Measurements from ENCODE around the gene HIPK4.

GRCh38 chr19:39934760-39935438 lies 36.1 kb upstream of the PSMC4 start:
- RRBS, result no CpG with 5 or more reads among the region's 4 CpGs

- RRBS, result no CpG with 5 or more reads among the region's 5 CpGs
Observed at GRCh38 chr19:39973762-39974213, 2.8 kb downstream of the PSMC4 start.

- RRBS, result no CpG with 5 or more reads among the region's 11 CpGs
Observed at GRCh38 chr19:39980977-39981737, 10.2 kb downstream of the PSMC4 start.

DNA sequence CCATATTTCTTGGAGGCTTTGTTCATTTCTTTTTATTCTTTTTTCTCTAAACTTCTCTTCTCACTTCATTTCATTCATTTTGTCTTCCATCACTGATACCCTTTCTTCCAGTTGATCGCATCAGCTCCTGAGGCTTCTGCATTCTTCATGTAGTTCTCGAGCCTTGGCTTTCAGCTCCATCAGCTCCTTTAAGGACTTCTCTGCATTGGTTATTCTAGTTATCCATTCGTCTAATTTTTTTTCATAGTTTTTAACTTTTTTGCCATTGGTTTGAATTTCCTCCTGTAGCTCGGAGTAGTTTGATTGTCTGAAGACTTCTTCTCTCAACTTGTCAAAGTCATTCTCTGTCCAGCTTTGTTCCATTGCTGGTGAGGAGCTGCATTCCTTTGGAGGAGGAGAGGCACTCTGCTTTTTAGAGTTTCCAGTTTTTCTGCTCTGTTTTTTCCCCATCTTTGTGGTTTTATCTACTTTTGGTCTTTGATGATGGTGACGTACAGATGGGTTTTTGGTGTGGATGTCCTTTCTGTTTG lies 13.4 kb downstream of the ZNF780B start:
- RRBS, result no CpG with 5 or more reads among the region's 5 CpGs

GRCh38 chr19:40191693-40192354 lies 598 bp downstream of the MAP3K10 start:
- RRBS, result 2% methylated on average over 18 of the region's 66 CpGs

DNA sequence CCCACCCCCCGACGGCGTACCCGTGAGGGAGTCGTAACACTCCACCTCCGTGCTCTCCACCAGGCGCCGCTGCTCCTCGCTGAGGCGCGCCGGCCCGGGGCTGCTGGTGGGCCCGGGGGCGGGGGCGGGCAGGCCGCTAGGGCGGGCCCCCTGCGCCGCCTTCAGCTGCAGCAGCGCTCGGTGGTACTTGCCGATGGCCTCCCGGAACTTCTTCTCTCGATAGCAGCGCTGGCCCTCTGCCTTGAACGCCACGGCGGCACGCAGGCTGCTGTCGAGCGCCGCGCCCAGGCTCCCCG lies 301 bp downstream of the TTC9B start:
- RRBS, result 3% methylated on average over 9 of the region's 35 CpGs

- RRBS, result 54% methylated on average over 6 of the region's 23 CpGs
Observed at GRCh38 chr19:40278930-40279798, 6.0 kb downstream of the AKT2 start.

GRCh38 chr19:40390018-40390586 lies at the start of gene HIPK4:
Gene HIPK4, minus strand, starts transcription at chr19:40390181.
- RRBS, result no CpG with 5 or more reads among the region's 6 CpGs

DNA sequence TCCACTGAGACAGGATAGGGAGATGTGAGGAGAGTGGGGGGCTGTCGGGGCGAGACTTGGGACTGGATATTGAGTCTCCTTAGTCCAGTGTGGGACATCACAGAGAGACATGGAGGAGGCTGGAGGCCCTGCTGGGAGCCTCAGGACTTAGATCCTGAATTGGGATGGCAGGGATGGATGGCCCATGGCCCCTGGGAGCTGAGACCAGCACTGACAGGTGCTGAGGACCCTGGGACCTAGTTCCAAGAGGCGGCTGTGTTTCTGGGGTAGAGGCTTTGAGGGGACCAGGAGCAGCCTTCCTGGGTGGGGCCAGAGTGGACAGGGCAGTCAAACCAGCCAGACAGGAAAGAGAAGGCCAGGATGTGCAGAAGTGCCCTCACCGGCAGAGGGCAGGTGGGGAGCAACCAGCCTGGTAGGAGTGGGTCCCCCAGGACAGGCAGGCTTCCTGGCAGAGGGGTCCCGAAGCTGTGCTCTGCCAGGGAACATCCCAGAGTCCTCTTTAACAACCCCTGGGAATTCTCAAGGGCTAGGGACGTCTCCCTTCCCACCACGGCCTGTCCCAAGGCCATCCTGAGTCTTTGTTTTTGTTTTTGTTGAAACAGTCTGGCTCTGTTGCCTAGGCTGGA lies 2.8 kb upstream of the HIPK4 start:
- RRBS, result no CpG with 5 or more reads among the region's 7 CpGs

DNA sequence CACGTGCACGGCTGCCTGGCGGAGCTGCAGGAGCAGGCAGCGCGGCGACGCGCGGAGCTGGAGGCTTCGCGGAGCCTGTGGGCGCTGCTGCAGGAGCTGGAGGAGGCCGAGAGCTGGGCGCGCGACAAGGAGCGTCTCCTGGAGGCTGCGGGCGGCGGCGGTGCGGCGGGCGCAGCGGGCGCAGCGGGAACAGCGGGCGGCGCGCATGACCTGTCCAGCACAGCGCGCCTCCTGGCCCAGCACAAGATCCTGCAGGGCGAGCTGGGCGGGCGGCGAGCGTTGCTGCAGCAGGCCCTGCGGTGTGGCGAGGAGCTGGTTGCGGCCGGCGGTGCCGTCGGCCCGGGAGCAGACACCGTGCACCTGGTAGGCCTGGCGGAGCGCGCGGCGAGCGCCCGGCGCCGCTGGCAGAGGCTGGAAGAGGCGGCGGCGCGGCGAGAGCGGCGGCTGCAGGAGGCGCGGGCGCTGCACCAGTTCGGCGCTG lies 45.9 kb downstream of the SPTBN4 start:
- RRBS, result 4% methylated on average over 9 of the region's 68 CpGs

- RRBS, result 4% methylated on average over 7 of the region's 77 CpGs
Observed at GRCh38 chr19:40530042-40530940, 46.4 kb upstream of the SHKBP1 start.

GRCh38 chr19:40606040-40606616 lies 5.0 kb downstream of the LTBP4 start:
- RRBS, result no CpG with 5 or more reads among the region's 29 CpGs

DNA sequence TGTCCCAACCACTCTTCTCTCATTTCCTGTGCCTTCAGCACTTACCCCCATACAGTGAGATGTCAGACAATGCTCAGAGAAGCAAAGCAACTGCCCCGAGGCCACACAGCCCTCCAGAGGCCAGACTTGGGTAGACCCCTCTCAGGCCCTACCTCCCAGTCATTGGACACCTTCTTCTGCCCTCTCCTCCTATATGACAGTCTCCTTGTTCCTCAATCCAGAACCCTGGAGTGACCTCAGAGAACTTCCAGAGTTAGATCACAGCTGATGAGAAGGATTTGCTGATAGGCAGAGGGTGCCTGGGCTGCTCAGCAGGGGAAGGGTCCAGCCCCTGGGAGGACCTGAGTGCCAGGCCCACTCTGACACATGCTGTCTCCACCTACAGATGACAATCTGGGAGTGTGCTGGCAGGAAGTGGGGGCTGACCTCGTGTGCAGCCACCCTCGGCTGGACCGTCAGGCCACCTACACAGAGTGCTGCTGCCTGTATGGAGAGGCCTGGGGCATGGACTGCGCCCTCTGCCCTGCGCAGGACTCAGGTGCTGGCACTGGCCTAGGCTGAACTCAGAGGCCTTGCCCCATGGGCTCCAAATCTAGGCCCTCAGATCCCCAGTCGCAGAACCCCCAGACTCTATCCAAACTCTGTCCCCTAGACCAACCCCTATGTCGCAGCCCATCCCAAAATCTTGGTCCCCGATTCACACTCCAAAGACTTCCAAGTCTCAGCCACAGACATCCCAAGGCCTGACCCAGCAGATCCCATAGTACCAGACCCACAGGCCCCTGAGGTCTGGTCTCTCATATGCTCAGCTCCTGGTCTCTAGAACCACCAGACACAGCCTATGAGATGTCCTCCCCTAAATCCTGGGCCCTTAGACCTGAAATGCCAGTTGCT lies 24.6 kb downstream of the LTBP4 start:
- RRBS, result no CpG with 5 or more reads among the region's 9 CpGs

DNA sequence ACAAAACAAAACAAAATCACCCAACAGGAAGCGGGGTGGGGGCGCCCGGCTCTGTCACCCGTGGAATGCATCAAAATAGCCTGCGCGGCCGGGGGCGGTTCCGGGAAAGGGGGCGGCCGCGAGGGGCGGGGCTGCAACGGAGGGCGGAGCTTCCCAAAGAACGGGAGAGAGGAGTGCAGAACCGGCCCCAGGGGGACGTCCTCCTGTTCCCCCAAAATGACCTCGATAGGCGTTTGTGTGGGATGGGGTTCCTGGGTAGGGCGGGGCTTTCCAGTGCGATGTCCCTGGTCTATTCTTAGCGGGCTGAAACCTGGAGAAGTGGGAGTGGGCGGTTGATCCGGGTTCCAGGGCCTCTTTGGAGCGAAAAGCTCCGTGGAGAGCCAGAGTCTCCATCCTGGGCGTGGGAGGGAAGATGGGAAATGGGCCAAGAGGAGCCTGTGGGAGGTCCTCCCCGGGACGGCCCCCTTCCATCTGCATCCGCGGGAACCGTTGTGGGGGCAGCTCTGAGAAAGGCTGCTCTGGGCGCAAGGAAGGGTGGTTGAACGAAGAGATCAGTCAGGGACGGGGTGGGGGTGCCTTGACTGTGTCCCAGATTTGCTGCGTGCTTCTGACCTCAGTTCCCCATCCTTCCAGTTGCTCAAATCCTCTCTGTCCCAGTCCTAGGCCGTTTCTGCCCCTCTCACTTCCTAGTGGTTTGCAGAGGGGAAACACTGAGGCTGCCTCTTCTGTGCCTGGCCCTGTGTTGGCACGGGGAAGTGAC lies 27.0 kb downstream of the NUMBL start:
- RRBS, result 3% methylated on average over 11 of the region's 39 CpGs

- RRBS, result 4% methylated on average over 3 of the region's 20 CpGs
Observed at GRCh38 chr19:40690195-40690493, 307 bp downstream of the NUMBL start.

GRCh38 chr19:40716387-40716755 lies 315 bp downstream of the COQ8B start:
- RRBS, result 4% methylated on average over 3 of the region's 17 CpGs

GRCh38 chr19:40807497-40808092 lies 8.6 kb downstream of the EGLN2 start:
- RRBS, result no CpG with 5 or more reads among the region's 6 CpGs

GRCh38 chr19:40922265-40923188 lies 40.5 kb upstream of the CYP2A7 start:
- RRBS, result no CpG with 5 or more reads among the region's 10 CpGs

DNA sequence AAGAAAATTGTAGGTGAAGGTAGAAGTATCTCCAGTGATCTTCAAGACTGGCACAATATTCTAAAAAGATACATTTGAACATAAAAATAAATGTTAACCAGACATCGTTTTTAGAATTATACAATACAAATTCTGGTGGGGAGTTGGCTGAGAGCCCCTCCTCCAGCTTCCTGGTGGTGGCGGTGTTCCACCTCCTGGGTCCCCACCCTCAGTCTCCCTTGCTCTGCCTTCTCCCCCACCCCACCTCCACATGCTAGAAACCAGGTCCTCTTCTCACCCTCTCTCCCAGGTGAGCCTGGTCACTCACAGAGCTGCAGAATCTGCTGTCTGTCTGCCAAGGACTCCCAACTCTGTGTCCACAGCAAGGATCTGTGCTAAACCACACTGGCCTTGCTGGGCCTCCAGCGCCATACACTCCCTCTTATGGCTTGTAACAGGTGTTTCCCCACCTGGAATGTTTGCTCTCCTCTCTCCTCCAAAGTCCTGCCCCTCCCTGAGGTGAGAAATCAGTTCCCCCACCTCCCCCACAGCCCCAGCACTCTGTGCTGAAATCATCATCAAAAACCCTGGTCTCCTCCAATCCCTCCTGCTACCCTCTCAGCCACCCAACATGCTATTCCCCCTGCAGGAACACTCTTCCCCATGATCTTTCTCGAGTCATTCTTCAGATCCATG lies 20.6 kb upstream of the CYP2S1 start:
- RRBS, result no CpG with 5 or more reads among the region's 4 CpGs

DNA sequence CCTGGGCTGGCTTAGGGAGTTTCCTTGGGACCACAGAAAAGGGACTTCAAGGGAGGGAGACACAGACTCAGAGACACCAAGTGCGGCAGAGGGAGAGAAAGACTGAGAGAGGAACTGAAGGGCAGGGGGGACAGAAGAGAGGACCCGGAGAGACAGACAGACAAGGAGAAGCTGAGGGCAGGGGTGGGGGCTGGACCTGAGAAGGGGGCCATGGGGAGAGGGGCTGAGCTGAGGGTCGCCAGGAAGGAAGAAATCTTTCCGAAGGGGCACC lies 479 bp downstream of the AXL start:
- RRBS, result no CpG with 5 or more reads among the region's 4 CpGs